ENCODE measurements around a stretch of chr17.

DNA sequence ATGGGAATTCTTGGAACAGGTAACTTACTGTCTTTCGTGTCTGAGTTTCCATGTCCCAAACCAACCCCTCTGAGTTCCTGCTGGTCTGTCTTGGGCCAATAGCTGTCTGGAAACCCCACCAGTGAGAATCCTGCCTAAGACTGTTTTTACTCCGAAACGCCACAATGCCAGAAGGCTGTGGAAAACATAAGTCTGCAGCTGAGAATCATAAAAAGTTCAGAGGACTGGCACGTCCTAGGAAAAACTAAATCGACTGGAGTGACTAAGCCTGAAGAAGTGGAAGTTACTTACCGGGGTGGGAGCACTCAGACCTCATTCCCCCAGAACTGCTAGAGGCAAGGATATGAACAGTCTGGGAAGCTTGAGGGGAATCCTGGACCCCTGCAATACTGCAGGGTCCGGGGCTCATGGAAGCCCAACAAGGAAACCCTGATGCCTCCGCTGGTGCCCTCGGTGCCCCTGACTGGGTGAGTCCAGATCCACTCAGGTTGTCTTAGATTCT lies 13.3 kb downstream of the LRRC75A start:
- PRO-cap, 3 experiments = no peak in any of the 3 experiments
- RRBS = 28% methylated on average over 2 of the region's 9 CpGs

- PRO-cap, 3 experiments = no peak in any of the 3 experiments
- RRBS = no CpG with 5 or more reads among the region's 3 CpGs
Measured at GRCh38 chr17:16521143-16521446, 29.1 kb upstream of the LRRC75A start.

- PRO-cap, 3 experiments = peak in 3 of 3 experiments; most common plus-strand start chr17:16589228 (in 1); most common minus-strand start chr17:16589445 (in 3)
- RRBS = under 1% methylated on average over 35 of the region's 67 CpGs
Measured at GRCh38 chr17:16588811-16589771, 20.1 kb upstream of the ZNF287 start.

DNA sequence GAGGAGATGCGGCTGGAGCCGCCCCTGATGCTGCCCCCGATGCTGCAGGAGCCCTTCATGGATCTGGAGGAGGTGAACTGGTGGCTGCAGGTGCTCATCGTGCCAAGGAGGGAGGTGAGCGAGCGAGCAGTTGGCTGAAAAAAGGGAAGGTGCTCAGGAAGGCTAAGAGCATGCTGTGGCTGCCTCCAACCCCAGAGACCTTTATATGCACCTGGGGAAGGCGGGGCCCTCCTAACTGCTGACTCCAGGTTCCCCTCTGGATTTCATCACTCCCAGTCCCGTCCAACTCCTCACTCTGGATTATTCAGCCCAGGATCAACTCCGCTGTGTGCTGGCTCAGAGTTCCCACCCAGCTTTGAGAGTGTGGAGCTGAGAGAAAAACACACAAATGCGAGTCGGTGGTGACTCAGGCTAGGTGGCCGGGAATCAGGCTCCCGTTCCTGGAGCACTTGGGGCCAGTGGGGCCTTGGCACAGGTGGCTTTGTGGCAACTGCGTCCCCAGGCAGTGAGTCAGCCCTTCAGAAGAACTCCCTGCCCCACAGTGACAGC lies 139.2 kb downstream of the TNFRSF13B start:
- PRO-cap, 3 experiments = no peak in any of the 3 experiments
- RRBS = no CpG with 5 or more reads among the region's 14 CpGs

GRCh38 chr17:17025569-17026211 lies 16.6 kb upstream of the MPRIP start:
- PRO-cap, 3 experiments = no peak in any of the 3 experiments
- RRBS = no CpG with 5 or more reads among the region's 8 CpGs

DNA sequence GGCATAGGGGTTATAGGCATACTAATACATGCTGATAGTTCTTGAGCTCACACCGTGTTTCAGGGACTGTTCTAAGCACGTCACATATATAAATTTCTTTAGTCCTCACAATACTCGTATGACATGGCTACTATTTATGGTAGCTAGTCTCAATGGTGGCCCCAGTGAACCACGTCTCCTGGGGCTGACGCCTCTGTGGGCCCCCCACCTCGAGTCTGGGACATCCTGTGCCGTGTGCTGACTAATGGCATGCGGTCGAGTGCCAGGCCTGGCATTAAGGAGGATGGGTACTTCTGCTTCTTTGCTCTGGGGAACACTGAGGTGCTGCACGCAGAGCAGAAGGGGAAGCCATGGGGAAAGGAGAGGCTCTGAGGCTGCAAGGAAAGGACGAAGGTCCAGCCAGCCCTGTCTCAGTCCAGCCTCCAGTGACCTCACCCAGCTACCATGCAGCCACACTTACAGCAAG lies 5.8 kb upstream of the MPRIP start:
- PRO-cap, 3 experiments = no peak in any of the 3 experiments
- RRBS = no CpG with 5 or more reads among the region's 11 CpGs

DNA sequence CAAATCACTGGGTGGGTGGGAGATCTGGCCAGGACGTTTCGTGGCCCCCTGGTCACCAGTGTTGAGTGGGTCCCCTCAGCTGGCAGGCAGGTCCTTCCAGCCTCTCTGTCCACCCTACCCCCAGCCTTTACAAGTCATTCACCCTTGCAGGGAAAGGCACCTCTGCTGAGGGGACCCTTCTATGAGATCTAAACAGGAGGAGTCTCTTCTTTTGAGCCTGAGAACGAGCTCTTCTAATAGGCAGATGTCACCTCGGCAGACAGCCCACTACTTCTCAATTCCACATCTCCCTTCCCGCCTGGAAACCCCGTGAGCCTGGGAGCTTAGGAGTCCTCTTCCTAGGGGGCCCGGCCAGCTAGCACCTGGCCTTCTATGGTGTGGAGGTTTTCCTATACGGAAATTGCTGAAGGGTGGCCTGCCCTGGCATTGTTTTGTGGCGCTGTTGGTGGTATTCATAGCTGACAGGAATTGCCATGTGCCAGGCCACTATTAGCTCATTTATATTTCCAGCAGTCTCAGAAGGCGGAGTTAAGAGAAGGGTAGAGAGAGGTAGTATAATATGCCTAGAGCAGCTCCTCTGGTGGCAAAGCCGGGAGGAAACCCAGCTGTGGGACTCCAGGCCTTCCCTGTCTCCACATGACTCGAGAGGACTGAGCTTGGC lies 13.3 kb downstream of the MPRIP start:
- PRO-cap, 3 experiments = peak in 2 of 3 experiments; most common plus-strand start position 586 of the sequence (in 2)
- RRBS = no CpG with 5 or more reads among the region's 12 CpGs

DNA sequence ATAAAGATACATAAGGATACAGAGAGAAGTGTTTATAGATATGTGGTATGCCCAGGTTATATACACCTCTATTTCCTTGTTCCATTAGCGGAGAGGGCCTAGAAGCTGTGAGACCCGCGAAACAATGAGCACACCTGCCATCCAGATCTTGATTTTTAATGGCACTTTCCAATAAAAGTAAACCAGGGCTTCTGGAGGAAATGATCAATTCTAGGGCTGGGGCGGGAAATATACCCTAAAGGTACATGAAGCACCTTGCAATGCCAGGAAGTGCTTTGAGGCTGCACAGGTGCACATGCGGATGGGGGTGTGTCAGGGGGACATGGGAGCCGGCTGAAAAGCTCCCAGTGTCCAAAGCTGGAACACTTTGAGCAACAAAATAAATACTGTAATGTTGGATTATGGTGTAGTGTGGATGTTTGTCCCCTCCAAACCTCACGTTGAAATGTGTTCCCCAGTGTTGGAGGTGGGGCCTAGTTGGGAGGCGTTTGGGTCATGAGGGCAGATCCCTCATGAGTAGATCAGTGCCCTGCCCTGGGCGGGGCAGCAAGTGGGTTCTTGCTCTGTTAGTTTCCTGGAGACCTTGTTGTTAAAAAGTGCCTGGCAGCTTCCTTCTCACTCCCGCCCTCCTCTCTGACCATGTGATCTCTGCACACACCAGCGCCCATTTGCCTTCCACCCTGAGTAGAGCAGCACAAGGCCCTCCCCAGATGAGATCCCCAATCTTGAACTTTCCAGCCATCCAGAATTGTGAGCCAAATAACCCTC lies 67.5 kb downstream of the MPRIP start:
- PRO-cap, 3 experiments = no peak in any of the 3 experiments
- RRBS = no CpG with 5 or more reads among the region's 11 CpGs

- PRO-cap, 3 experiments = no peak in any of the 3 experiments
- RRBS = no CpG with 5 or more reads among the region's 3 CpGs
Measured at GRCh38 chr17:17272903-17273211, 8.2 kb downstream of the COPS3 start.

GRCh38 chr17:17387981-17388487 lies 84.9 kb downstream of the NT5M start:
- PRO-cap, 3 experiments = no peak in any of the 3 experiments
- RRBS = no CpG with 5 or more reads among the region's 11 CpGs

DNA sequence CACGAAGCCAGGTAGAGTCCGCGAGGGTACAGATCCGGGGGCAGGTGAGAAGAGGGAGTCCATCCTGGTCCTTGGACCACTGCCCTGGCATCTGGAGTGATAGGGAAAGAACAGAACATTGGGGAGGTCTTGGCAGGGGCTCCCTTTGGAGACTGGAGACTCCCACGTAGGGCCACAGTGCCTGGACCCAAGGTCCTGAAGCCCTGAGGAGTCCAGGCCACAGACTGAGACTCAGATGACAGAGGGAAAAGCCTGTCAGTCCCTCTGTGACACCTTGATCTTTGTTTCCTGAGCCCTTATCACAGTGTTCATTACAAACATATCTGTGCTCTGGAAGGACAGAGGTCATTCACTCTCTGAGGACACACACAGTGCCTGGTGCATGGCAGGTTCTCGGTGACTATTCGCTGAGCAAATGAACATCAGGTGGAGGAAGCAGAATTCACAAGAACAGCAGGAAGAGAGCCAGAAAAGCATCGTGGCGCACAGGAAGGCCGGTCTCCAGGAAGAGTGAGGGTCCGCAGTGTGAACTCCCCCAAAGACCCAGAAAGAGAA lies 20.6 kb downstream of the PEMT start:
- PRO-cap, 3 experiments = no peak in any of the 3 experiments
- RRBS = no CpG with 5 or more reads among the region's 11 CpGs

- PRO-cap, 3 experiments = no peak in any of the 3 experiments
- RRBS = no CpG with 5 or more reads among the region's 11 CpGs
Measured at GRCh38 chr17:17670822-17671184, 10.5 kb upstream of the RAI1 start.

DNA sequence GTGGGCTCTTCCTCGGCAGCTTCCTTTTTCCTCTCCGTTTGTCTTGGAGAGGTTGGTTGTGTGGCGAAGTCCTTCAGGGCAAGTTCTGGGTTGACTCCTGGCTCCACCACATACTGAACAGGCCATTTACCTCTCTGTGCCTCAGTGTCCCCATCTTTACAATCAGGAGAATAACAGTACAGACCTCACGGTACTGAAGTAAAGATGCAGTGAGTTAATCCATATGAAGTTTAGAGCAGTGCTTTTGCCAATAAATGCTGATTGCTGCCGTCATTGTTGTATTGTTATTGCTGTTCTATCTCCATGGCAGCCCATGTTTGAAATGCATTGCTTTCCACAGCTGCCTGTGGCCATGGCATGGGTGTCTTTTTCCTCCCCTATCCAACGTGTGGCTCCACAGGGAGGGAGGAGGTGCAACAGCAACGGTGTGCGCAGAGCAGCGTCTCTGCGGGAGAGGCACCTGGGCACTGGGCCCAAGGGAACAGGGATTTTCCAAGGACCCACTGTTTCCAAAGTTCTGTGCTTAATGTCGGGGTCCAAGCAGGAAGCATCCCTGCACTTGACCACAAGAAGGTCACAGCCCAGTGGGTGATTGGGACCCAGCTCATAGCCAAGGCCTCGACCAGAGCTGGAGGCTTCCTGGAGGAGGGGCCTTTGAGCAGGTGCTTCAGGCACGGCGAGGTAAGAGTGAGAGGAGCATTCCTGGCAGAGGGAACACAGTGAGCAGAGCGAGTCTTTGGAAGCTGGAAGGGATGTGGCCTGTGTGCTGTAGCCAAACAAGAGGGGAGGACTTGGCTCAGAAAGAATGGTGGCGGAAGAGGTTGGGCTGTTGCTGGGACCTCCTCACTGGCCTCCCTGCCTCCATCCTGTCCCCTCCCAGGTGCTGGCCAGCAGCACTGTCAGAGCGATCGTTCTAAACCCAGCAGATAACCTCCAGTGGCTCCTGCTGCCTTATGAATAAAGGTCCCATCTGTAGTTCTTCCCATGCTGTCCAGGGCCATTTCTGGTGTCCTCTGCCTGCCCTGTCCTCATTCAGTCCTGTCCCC lies 3.8 kb downstream of the RAI1 start:
- PRO-cap, 3 experiments = peak in 2 of 3 experiments; most common plus-strand start position 397 of the sequence (in 1)
- RRBS = no CpG with 5 or more reads among the region's 18 CpGs

DNA sequence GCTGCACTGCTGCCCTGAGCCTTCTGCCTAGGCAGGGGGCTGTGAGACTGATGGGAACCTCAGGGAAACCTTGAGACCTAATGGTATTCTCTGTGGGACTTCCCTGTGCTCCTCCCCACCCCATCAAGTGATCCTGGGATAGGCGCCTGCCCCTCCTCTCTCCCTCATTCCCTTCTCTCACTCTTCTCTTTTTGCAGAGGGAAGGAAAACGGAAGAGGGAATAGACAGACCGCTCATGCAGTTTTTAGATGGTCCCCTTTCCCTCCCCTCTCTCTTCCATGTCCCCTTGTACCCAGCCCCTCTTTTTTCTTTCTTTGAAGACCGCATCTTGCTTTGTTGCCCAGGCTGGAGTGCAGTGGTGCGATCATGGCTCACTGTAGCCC lies 20.0 kb downstream of the RAI1 start:
- PRO-cap, 3 experiments = no peak in any of the 3 experiments
- RRBS = no CpG with 5 or more reads among the region's 5 CpGs

DNA sequence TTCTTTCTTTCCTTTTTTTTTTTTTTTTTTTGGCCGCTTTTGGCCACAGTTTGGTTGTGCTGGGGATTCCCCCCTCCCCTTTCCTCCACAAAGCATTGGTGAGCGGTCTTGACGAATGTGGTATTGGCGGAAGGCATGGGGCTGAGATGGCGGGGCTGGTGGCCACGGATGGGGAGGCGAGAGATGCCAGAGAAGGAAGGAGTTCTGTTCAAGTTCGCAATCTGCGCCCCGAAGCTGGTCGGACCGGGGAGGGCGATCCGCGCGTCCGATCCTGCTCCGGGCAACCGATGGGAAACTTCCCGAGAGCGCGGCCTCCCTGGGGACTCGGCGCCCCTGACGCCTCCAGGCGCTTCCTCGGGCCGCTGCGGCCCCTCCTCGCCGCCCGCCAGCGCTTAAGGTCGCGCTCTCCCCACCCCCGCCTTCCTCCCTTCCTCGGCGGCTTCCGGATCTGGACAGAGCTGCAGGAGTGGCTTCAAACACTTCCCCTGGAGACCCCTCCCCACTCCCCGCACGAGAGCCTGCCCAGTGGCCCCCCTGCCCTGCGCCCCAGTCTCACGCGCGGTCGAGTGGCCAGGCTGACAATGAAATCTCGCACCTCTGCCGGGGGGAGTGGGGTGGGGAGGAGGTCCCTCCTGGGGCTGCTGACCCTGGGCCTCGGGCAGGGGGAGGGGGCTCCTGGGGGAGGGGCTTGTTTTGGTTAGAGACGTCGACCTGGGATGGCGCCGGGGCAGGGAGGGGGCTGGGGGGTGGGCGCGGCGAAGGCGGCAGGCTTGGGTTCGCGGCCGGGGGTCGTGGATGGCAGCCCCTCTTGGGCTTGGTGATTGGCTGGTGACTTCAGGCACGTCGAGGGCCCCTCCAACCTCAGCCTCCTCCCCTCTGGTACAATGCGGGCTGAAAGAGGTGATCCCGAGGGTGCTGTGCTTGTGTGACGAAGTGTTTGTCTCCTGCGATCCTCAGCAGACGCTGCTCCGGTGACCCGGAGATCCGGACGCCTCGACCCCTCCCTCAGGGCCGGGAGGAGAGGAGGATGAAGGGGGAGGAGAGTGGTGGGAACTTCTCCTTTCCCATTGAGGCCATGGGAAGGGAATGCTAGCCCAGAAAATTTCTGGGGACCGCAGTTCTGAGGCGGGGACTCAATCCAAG lies 43.5 kb downstream of the RAI1 start:
- PRO-cap, 3 experiments = peak in 1 of 3 experiments; most common plus-strand start position 123 of the sequence (in 1)
- RRBS = 15% methylated on average over 4 of the region's 76 CpGs

- PRO-cap, 3 experiments = peak in 2 of 3 experiments; most common plus-strand start chr17:17783462 (in 1); most common minus-strand start chr17:17783312 (in 2)
- RRBS = 2% methylated on average over 47 of the region's 90 CpGs
Measured at GRCh38 chr17:17783068-17784065, 53.4 kb downstream of the SREBF1 start.

- PRO-cap, 3 experiments = no peak in any of the 3 experiments
- RRBS = no CpG with 5 or more reads among the region's 20 CpGs
Measured at GRCh38 chr17:17808467-17809445, 28.0 kb downstream of the SREBF1 start.

DNA sequence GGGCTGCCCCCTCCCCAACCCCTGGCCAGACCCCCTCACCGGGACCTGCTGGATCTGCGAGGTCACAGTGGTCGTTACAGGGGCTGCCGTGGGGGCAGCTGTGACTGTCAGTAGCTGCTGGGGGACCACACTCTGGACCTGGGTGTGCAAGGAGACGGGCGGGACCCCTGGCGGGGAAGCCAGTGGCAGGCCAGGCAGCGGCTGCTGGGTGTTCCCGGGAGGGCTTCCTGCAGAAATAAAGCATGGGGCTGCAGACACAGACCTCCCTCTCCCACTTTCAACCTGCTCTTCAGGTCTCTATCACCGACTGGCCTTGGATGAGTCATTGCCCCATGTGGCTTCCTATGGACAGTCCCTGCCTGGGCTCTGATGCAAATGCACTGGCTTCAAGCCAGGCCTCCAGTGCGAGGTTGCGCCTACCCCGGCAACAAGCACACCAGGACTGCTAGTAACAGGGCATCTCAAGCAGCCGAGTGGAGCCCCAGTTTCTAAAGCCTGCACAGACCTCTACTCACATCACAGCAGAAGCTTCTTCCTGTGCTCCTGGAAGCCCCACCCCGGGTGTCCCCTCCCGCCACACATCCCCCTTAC lies 17.2 kb downstream of the SREBF1 start:
- PRO-cap, 3 experiments = no peak in any of the 3 experiments
- RRBS = 94% methylated on average over 2 of the region's 16 CpGs

- PRO-cap, 3 experiments = no peak in any of the 3 experiments
- RRBS = 13% methylated on average over 3 of the region's 4 CpGs
Measured at GRCh38 chr17:17827796-17828101, 9.0 kb downstream of the SREBF1 start.

GRCh38 chr17:17830477-17831523 lies 6.0 kb downstream of the SREBF1 start:
- PRO-cap, 3 experiments = no peak in any of the 3 experiments
- RRBS = 48% methylated on average over 2 of the region's 16 CpGs